ENCODE measurements around a stretch of chr1.

DNA sequence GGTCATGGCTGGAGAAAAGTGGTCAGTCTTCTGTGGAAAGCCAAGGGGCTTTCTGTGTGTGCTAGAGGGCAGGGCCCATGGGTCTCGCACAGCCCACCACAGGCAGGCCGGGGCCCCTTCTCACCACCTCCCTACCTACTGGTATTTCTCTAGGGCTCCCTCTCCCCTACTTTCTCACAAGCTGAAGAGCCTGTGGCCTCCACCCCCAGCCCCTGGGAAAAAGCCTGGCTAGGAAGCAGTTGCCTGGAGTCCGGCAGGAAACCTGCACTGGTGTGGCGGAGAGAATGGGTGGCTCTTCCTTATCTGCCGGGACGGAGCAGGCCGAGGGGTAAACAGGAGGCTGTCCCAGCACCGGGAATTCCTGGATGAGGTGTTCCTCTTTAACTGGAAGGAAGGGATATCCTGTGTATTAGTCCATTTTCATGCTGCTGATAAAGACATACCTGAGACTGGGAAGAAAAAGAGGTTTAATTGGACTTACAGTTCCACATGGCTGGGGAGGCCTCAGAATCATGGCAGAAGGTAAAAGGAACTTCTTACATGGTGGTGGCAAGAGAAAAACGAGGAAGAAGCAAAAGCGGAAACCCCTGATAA is 125.7 kb downstream of the TLR5 start:
- RRBS: 89% methylated on average over 6 of the region's 10 CpGs

DNA sequence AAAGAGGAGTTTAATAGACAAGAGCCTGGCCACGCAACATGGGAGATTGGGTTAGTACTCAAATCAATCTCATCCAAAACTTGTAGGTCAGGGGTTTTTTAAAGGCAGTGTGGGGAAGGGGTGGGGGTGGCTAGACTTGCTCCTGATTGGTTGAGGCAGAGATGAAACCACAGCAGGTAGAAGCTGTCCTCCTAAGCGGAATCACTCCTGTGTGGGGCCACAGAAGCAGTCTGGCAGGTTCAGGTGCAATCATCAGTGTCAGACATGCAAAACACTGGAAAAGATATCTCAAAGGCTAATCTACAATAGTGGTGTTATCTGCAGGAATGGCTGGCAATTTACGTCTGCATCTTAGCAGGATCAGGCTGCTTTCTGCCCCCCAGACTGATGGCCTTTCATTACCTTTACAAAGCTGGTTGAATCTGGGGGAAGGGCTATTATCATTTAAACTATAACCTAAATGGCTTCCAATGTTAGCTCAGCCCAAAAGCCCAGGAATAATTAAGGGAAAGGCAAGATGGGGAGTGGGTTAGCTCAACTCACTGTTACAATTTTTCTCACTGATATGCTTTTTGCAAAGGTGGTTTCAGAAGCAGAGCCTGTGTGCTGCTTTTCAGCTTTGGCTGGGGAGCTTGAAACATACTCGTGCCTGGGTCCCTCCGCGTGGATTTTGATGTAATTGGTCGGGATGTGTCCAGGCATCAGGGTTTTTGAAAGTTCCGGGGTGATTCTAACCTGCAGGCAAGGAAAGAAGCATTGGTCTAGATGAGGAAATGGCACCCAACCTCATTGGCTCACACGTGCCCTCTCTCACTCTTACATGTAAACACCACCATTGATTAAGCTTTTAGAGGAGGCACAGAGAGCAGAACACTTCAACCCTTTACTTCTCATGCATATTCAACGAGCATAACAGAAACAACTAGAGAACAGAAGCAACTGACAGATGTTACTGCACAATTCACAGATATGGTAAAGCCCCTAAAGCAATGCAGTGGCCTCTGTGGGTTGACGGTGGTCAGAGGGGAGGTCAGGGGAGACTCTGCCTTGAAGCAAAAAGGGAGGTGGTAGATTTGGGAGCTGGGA is 112.4 kb downstream of the TLR5 start:
- RRBS: no CpG with 5 or more reads among the region's 11 CpGs

DNA sequence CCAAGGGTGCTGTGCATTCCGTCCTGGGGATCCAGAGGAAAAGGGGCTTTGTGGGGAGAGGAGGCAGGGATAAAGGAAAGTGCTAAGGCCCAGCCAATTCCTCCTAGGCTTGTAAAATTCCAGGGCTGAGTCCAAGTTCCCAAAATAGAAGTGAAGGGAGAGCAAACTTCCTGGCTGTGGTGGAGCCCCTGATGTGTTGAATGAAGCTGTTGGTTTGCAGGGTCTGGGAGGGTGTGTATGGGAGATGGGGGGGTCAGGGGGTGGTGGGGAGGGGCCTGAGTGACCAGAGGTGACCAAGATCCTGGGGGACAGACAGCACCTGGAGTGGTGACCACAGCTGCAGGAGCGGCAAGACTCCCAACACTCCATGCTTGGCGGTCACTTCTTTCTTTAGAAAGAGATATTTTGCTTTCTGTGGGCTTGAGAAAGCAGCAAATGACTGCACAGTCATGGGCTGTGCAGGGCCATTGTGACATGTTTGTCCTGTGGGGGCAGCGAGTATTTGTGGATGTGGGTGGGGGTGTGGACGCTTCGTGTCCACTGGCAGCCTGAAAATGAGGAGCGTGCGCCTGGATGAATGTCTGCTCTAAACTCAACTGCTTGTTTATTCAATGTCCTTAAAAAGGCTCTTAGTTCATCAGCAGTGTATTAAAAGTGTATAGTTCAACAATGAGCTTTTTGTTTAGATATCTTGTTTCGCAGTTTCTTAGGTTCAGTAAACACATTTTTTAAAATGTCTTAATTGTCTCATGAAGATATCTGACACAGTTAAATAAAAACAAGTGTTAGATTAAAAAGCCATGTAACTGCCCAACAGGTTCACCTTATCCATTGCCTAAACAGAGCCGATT is 68.2 kb downstream of the TLR5 start:
- RRBS: no CpG with 5 or more reads among the region's 10 CpGs

DNA sequence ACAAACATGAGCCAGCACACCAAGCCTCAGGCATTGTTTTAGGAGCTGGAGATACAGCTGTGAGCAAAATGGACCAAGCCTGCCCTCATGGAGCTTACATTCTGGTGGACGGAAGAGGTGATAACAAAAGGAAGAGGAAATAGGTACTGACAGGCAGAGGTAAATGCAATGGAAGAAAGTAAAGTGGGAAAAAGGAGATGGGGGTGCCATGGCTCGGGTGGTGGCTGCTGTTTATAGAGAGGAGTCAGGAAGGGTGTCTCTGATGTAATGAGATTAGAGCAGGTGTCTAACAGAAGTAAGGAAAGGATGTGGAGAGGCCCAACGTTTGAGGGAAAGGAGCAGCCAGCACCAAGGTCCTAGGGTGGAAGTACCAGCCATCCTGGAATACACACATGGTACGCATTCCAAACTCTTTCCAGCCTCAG is 27.5 kb downstream of the TLR5 start:
- RRBS: no CpG with 5 or more reads among the region's 4 CpGs

DNA sequence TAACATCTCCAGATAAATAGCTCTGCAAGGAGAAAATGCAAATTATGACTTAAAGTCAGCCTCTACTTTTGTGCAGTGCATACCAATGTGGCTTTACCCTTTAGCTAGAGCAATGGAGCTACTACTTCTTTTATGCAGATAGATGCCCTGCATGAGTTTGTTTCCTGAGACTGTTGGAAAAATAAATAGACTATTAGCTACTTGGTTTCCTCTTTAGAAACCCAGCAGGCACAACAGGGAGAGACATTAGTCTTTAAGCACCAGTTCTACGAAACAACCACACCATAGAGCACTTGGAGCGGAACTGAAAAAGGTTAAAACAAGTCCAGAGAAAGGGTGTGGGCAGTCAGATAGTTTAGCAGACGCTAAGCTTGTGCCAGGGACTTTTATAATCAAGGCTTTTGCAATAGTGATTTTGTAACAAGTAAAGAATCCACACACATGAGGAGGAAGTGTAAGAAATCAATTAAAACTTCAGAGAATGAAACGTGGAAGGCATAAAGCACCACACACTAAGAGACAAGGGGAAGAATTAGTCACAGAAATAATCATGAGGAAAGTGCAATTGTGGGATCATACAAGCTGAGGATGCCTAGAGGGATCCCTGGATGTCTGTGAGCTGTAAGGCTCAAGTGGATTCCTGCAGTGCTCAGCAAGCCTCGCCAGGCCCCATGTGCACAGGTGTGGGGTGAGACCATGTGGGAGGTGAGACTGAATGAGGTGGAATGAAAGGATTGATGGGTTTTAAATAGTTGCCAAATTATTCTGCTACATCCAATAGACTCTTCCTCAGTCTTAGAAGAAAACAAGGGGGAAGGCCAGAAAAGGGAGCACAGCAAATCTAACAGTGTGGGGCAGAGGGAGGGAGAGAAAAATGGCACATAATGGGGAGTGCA is 37.8 kb upstream of the TLR5 start:
- RRBS: no CpG with 5 or more reads among the region's 5 CpGs

DNA sequence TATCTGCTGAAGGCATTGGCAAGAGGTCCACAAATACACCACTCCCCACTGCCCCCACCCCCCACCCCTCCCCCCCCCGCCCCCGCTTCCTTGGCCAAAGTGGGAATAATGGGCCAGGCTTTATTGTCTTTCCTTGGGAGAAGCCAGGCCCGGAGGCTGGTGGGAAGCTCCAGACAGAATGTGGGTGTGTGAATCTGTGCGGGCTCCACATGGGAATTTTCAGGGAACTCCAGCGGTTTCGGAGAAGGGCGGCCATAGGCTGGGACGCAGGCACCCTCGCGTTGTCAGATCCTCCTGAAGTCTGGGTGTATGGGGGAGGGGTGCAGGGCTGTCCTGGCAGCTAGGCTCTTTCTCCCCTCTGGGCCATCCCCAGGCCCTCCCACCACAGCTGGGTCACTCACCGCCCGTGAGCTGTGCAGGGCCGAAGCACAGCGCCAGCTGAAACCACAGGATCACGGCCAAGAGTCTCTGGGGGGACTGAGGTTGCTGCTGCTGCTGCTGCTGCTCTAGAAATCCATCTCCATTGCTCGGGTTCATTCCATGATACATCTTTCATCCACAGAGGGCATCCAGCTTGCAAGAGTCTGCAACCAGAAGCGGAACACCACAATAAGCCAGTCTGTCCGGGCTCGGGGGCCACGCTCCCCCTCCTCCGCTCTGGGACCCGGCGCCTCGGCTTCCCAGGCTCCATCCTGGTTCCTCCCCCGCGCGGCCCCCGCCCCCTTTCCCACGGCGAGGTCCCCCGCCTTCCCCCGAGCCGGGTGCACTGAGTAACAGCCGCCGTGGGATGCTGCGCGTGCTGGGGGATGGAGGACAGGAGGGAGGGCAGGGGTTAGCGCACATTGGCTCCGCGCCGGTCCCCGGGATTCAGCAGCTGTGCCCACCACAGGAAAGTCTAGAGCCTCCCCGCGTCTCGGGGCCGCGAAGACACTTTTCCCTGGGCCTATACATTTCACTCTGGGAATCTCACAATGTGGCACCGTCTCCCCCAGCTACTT is 800 bp downstream of the SUSD4 start:
- RRBS: 2% methylated on average over 5 of the region's 48 CpGs

GRCh38 chr1:223515463-223516077 is 122.4 kb downstream of the CCDC185 start:
- RRBS: no CpG with 5 or more reads among the region's 9 CpGs

- RRBS: no CpG with 5 or more reads among the region's 3 CpGs
Observed at GRCh38 chr1:223710903-223711455, 1.4 kb upstream of the CAPN2 start.

GRCh38 chr1:223716032-223717160 is 4.1 kb downstream of the CAPN2 start:
- RRBS: no CpG with 5 or more reads among the region's 16 CpGs

GRCh38 chr1:223750656-223751090 is 38.3 kb downstream of the CAPN2 start:
- RRBS: no CpG with 5 or more reads among the region's 10 CpGs

- RRBS: no CpG with 5 or more reads among the region's 17 CpGs
Observed at GRCh38 chr1:223755011-223755822, 42.9 kb downstream of the CAPN2 start.

GRCh38 chr1:223762035-223762439 is 49.7 kb downstream of the CAPN2 start:
- RRBS: no CpG with 5 or more reads among the region's 8 CpGs

GRCh38 chr1:223785694-223786289 is 60.0 kb downstream of the TP53BP2 start:
- RRBS: no CpG with 5 or more reads among the region's 10 CpGs

DNA sequence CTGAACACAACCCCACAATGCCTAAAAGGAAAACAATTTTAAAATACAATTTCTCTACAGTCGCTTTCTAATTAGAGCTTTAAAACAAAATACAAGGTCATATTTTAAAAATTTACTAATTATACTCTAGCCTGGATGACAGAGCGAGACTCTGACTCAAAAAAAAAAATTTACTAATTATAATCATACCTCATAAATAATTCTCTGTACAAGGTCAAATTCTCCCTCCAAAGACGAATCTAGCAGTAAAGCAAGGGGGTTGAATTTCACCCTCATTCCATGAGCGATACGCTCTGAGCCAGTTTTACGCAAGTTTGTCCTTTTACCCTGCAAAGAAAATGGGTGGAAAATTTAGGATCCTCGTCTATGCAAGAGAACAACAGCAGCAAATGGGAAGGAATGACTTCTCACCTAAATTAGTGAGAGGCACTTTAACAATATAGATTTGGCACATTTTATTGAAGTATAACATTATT is 52.6 kb downstream of the TP53BP2 start:
- RRBS: no CpG with 5 or more reads among the region's 7 CpGs

DNA sequence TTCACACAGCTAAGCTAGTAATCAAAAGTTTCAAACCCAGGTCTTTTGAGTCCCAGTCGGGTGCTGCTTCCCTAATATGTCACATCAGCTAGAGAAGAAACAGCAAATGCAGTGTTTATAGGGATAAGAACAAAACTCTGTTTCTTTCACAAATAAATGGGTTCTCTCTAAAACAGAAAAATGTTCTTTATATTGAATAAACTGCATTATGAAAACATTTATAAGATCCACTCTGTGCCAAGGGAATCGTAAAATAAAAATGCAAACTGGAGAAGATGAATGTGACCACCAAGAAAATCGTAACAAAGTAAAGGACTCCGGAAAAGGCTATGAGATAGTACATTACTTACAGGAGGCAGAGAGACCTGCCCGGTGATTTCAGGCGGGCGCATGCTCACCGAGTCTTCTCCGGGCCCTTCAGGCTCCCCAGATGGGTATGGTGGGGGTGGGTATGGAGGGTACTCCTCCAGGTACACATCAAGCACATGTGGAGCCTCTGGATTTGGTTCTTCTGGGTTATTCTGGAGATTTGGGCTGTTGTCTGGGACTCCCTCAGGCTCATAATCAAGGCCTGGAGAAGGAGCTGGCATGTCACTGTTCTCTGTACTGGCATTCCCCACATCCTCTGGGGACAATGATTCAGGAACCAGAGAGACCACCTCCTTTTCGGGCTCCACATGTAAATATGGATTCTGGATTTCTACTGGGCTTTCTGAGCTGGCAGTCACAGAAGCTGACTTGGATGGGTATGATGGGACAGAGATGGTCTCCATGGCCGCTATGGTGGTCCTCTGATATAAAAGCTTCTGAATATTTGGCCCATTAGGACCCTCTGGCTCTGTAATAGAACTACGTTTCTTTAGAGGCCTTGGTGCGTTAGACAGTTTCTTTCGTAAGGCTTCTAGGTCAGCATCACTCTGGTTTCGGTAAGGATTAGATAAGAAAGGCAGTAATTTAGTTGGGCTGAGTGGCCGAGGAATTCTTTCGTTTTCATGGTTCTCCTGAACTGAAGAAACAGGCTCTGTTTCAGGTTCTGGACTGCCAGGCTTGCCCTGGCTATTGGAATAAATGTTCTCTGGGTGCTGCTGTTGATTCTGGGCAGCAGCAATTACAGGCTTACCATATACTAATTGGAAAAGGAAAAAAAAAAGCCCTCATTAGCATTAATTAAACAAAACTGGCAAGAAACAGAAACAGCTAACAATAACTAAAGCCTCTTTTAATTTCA is 49.9 kb downstream of the TP53BP2 start:
- RRBS: 98% methylated on average over 5 of the region's 17 CpGs

DNA sequence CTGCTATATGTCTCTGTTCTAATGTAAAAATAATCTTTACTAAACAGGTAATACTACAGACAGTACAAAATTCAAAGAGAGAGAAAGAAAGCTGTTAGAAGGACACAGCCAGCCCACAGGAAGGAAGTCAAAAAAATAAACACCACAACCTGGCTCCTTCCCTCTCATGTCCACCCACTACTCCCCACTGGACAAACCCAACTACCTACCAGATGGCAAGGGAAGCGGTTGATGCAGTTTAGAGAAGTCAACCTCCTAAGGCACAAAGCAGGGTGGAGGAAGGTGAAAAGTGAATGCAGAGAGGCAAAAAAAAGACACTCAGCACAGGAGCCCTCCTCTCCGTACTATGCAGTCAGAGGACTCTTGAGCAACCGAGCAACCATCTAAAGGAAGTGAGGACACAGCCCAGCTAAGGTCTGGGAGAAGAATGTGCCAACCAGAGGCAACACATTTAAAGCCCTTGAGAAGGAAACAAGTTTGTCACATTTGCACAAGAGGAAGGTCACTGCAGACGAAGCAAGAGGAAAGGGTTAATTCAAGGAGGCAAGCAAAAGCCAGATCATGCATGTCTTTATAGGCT is 20.0 kb downstream of the TP53BP2 start:
- RRBS: no CpG with 5 or more reads among the region's 4 CpGs

- RRBS: no CpG with 5 or more reads among the region's 6 CpGs
Observed at GRCh38 chr1:223835690-223836309, 9.9 kb downstream of the TP53BP2 start.

DNA sequence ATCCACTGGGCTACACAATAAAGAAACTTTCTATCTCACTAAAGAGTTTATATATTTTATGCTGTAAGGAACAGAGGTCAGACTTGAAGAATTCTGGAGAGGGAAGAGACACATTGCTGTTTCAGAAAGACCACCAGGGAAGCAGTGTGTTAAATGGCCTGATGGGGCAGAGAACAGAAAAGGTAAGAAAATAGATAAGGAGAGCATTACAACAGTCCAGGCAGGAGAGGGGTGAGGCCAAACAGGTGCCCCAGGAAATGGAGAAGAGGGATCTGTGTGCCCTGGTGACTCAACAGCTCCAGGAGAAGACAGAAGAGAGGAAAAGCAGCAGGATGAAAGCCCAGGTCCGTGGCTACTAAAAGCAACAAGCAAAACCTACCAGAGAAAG is 9.2 kb downstream of the TP53BP2 start:
- RRBS: no CpG with 5 or more reads among the region's 1 CpG

GRCh38 chr1:224011463-224012325 is 102.2 kb upstream of the FBXO28 start:
- RRBS: no CpG with 5 or more reads among the region's 10 CpGs

Measured in skeletal muscle cell (primary cell).